Subcutaneous preadipocyte (primary cell): ENCODE data around the gene TRIP4.

DNA sequence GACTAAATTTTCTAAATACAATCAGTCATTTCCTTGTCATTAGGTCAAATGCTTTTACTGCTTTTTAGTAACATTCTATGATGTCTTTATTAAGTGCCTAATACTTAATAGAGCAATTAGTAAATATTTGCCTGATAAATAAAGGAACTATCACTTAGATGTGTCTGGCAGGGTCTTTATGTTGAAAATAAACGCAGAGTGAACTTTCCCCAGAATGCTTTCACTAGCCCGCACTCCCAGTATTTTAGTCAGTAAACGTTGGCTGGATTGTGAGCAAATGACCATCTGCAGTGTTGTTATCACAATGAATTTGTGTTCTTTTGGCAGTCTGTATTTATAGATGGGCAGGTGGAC lies 4.8 kb downstream of the USP3 start:
- CAGE, long polyA plus RNA, result no peak

GRCh38 chr15:63615862-63616728 lies 18.9 kb downstream of the FBXL22 start:
- CAGE, long polyA plus RNA, result no peak

GRCh38 chr15:63806065-63806882 lies 27.5 kb downstream of the HERC1 start:
- CAGE, long polyA plus RNA, result no peak

GRCh38 chr15:63939190-63940193 lies 105.7 kb upstream of the HERC1 start:
- CAGE, long polyA plus RNA, result no peak

DNA sequence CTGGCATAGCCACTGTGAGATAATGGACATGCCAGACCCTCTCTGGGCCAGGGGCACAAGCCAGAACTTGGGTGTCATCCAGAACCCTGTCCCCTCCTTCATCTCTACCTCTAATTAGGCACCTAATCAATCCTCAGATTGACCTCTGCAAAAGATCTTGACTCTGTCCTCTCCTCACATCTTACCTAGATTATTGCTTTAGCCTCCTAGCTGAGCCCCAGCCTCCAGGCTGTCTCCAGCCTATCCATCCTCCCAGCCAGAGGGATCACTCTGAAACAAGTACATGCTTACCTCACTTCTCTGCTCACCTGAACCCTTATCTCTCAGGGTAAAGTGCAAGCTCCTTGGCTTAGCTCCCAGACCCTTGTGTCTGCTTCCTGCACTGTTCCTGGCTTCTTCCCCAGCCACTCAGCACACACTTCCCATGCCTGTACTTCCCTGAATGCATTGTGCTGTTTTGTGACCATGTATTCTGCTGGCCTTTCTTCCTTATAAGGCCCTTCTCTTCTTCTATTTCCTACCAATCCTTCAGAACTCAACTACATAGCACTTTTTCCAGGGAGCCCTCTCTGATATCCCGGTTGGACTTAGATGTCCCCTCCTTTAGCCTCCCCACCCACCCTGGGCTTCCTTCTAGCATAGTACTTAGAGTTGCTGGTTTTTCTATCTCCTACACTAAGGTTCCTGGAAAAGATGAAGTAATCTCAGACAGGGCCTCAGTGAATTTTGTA lies 76.2 kb downstream of the DAPK2 start:
- CAGE, long polyA plus RNA, result no peak

DNA sequence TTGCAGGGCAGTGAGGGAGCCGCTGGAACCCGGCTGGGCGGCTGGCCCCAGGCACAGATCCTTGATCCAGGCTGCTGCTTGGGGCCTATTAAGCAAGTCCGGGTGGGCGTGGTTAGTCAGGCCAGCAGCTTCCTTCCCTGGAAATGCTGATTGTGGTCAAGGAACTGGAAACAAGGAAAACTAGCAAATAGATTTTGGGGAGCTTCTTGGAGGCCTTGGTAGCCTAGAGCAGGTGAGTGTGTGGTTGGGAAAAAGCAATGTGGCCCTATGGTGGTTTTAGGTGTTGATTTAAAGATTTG lies 17.8 kb upstream of the SNX22 start:
- CAGE, long polyA plus RNA, result no peak

DNA sequence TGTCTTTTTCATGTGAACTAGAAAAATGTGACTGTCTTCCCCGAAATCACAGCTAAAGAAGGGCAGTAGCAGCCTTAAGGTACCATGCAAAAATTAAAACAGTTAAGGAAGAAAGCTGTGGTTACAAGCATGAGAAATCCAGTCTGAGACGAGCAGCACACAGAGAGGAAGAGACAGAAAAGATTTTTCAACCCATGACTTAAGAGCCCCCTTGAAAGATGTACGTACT lies 17.2 kb upstream of the PPIB start:
- CAGE, long polyA plus RNA, result no peak

- CAGE, long polyA plus RNA, result no peak
Measured at GRCh38 chr15:64247962-64248334, 85.1 kb upstream of the PPIB start.

GRCh38 chr15:64387354-64388418 lies at the start of gene TRIP4:
TSS of gene TRIP4 (plus strand) at chr15:64387836.
- CAGE, long polyA plus RNA, result start-site peak on the plus strand at chr15:64387835-64387853, 517 and 325 reads in 2 replicates

- CAGE, long polyA plus RNA, result no peak
Measured at GRCh38 chr15:64393605-64394301, 6.1 kb downstream of the TRIP4 start.

DNA sequence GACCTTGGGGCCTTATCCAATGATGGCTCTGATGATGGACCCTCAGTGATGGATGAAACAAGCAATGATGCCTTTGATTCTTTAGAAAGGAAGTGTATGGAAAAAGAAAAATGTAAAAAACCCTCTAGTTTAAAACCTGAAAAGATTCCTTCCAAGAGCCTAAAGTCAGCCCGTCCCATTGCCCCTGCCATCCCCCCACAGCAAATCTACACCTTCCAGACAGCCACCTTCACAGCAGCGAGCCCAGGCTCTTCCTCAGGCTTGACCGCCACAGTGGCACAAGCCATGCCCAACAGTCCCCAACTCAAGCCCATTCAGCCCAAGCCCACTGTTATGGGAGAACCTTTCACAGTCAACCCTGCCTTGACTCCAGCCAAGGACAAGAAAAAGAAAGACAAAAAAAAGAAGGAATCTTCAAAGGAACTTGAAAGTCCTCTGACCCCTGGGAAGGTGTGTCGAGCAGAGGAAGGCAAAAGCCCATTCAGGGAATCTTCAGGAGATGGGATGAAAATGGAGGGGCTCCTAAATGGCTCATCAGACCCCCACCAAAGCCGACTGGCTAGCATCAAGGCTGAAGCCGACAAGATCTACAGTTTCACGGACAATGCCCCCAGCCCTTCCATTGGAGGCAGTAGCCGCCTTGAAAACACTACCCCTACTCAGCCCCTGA lies 100.6 kb downstream of the RBPMS2 start:
- CAGE, long polyA plus RNA, result no peak

- CAGE, long polyA plus RNA, result no peak
Measured at GRCh38 chr15:64739547-64740012, 35.8 kb downstream of the RBPMS2 start.

DNA sequence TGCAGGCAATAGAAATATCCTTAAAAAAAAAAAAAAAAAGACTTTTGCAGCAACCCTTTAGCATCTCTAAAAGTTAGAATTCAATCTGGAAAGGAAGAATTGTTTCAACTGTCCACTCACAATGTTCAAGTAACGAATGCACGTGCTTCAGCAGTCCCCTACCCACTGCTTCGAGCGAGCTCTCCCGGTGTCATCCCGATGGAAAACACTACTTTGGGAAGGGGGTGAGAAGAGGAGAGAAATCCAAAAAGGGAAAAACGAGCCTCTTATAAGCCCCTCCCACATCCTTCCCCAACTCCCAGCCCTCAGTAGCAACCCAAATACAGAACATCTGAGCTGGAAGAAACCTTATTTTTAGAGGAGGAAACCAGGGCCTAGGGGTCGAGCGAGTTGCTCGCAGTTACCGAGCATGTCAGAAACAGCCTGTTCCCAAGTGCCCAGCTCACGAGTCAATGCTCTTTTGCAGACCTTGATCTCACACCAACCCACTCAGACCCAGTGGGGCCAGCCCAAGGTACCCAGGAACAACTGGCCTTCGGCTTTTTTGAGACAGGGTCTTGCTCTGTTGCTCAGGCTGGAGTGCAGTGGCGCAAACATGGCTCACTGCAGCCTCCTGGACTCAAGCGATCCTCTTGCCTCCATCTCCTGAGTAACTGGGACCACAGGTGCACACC lies 14.2 kb downstream of the RBPMS2 start:
- CAGE, long polyA plus RNA, result no peak

- CAGE, long polyA plus RNA, result no peak
Measured at GRCh38 chr15:64853633-64854666, 12.2 kb downstream of the PLEKHO2 start.

DNA sequence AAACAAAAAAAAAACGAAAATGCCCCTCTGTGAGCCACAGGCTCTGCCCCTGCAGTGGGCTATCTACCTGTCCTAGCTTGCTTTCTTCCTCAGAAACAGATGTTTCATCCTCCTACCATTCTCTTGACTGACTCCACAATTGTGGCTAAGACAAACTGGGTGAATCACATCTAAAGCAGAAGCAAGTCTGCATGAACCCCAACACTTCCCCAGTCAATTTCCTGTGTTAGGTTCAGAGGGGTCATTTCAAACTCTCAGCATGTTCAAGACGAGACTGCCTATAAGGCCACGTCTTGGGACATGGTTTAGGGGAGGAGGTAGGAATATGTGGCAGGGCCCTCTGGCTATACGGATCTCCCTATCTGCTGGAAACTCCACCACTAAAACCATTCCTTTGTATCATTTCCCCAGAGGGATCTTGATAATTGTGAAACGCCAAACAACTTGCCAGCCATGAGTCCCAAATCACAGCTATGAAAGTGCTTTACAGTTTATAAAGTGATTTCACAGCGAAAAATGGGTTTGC lies 28.5 kb upstream of the ANKDD1A start:
- CAGE, long polyA plus RNA, result no peak

- CAGE, long polyA plus RNA, result no peak
Measured at GRCh38 chr15:64905293-64905842, 6.3 kb upstream of the ANKDD1A start.

DNA sequence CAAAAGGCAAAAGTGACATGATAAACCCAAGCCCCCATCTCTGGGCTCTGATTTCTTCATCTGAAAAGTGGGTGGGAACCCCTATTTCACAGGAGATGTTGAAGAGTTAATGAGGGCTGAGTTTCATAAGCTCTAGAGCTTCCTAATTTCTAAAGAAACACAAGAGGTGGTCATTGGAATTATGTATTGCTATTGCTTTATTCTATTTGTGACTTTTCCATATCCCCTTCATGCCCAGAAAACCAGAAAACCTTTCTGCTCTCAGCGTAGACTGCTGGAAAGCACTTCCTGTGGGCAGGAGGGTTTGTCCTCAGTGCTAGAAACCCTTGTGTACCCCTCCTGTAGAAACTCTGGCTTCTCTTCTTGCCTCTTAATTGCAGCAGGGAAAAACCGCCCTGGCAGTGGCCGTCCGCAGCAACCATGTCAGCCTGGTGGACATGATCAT lies 32.6 kb downstream of the ANKDD1A start:
- CAGE, long polyA plus RNA, result no peak

DNA sequence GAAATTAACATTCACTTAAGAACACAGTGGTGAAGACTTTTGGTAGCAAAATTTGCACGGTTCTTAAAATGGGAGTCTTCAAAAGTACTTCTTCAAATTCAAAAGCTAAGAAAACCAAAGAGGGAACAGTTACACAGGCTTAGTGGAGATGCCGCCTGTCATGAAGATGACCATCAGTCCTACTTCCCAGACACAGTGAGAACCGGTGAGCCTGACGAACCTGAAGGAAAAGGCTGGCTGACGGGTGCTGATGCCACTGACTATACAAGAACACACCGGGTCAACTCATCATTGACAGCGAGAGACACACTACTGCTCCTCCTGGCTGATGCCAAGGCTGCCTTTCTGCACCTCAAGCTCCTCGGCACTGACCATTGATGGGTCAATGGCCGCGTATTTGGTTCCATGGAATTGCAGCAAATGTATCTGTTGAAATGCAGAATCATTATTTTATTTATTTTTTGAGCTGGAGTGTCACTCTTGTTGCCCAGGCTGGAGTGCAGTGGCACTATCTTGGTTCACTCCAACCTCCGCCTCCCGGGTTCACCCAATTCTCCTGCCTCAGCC lies 26.3 kb downstream of the SPG21 start:
- CAGE, long polyA plus RNA, result no peak

DNA sequence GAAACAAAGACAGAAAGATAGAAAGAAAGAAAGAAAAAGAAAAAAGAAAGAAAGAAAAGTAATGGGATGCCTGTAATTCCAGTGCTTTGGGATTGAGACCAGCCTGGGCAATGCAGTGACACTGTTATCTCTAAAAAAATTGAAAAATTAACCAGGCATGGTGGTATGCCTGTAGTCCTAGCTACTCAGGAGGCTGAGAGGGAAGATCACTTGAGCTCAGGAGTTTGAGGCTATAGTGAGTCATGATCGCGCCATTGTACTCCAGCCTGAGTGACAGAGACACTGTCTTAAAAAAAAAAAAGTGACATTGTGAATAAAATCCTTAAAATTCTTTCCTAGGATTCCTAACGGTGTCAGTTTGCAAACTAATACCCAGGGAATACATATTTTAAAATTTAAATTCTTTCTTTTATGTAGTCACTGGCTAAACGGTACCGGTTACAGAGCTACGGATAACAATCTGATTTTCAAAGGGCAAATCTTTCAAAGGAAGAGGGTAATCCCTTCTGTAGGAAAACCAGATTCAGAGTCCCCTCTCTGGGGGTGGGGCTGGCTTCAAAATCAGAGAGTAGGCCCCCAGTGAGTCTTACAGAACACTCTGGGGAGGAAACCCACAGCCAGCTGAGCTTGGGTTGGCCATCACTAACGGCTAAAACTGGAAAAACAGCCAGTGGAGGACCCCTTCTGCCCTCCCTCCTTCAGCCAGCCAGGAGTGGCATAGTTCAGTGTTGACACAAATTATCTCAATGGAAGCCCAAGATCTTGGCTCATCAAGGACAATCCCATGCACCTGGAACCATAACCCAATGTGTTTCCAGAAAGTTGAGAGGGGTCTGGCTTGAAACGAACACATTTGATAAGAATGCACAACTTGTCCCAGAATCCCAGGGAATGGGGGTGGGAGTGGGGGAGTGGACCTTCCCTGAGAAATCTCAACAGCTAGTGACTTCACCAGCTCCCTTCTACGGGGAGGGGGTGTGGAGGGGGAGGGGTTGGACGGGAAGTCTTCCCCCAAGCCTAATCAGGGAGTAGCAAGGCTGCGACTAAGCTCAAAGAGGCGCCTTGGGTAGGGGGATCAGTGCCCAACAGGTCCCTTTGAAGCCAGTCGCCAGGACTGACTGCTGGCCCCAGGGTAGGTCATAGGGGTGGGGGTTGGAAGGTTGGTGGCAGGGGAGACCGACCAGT lies 1.2 kb downstream of the RASL12 start:
- CAGE, long polyA plus RNA, result no peak

GRCh38 chr15:65071065-65072024 lies 3.6 kb upstream of the RASL12 start:
- CAGE, long polyA plus RNA, result no peak